WTC11 (cell line): ENCODE data around the genes CDH13, TAF1C and ADAD2.

- PRO-cap = no peak
These were observed 147.7 kb downstream of the CMIP start for GRCh38 chr16:81592271-81592688.

- PRO-cap = no peak
These were observed 157.2 kb downstream of the CMIP start for GRCh38 chr16:81601743-81602348.

DNA sequence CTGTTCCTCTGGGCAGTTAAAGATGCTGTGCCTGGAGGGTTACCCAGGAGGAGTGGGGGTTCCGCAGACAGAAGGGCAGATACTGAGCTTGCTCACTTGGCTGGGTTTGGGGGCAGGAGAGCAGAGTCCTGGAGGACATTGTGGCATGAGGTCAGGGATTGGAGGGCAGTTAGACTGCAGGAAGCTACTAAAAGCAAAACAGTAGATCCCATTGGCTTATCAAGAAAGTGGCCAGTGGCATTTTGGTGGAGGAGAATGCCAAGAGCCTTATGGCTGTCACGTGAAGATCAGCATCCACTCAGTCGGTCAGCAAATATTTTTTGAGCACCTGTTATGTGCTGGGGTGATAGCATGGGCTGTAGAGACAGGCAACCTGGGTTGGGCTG lies 101.4 kb upstream of the PLCG2 start:
- PRO-cap = no peak

DNA sequence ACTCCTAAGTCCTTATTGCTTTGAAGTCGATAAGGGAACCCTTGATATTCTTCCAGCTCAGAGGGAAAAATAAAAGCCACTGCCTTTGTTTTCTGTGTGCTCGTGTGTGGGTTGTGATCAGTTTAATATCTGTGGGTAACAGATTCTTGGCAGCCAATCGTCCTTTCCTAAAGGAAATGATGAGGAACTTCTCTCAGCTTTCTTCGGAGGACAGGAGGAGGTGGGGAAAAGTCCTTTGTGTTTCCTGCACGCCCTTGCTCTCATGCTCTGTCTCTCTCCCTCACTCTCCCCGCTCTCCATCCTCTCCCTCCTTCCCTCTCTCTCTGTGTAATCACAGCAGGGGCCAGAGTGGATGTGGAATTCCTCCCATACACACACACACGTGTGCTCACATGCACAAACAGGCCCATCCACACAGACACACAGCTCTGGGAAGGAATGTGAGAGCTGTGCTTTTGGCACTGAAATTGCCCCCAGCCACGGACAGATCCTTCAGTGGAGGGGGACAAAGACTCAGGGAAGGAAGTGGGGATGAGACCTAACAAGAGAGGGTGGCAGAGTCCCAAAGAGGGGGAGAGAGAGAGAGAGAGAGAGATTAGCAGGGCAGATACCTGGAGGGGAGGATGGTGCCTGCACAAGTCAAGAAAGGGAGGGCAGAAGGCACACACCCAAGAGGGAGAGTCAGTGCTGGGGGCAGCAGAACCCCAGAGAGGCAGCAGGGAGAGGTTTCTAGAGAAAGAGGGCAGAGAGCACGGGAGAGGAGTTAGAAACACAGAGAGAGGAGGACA lies 83.6 kb upstream of the PLCG2 start:
- PRO-cap = no peak

- PRO-cap = no peak
These were observed 5.0 kb downstream of the PLCG2 start for GRCh38 chr16:81783918-81784563.

- PRO-cap = no peak
These were observed 38.7 kb downstream of the PLCG2 start for GRCh38 chr16:81817851-81818197.

DNA sequence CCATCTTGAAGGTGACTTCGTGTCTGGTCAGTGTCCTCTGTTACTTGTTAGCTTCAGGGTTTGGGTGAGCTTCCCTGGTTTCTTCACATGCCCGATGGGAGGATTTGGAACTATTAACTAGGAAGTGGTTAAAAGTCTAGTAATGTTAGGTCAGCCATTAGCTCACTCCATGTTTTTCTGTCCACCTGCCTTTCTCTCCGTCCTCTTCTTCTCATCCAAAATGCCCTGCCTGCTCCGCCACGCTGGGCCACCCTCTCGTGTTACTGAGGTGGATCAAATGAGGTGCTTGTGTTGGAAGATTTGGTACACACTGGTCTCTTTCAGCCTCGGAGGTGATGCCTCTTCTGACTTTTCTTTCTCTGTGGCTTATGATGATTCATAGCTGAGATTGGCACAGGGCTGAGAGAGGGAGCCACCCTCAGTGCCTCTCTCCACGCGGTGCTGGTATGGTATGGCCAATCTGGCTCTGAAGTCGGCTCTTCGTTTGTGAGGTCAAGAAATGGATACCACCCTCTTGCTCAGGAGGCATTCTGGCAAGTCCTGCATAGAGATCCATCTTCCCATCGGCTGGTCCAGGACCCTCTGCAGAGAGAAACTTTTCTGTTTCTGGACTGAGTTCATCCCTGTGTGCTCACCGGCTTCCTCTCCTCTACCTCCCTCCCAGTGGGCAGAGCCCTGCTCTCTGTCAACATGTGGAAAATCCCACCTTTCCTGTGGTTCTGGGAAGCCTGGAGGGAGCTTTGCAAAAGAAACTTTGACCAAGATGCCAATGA lies 82.4 kb downstream of the PLCG2 start:
- PRO-cap = no peak

GRCh38 chr16:82481208-82481418 lies 145.7 kb upstream of the CDH13 start:
- PRO-cap = no peak

DNA sequence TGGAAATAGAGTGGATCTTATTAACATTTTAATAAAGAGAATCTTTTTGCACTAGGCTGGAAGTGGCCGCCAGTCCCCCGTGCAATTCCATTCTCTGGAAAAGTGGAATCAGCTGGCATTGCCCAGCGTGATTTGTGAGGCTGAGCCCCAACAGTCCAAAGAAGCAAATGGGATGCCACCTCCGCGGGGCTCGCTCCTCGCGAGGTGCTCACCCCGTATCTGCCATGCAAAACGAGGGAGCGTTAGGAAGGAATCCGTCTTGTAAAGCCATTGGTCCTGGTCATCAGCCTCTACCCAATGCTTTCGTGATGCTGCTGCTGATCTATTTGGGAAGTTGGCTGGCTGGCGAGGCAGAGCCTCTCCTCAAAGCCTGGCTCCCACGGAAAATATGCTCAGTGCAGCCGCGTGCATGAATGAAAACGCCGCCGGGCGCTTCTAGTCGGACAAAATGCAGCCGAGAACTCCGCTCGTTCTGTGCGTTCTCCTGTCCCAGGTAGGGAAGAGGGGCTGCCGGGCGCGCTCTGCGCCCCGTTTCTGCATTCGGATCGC lies at the start of gene CDH13:
Gene CDH13, plus strand, starts transcription at position 325 of the 549 bp plus-strand sequence.
- PRO-cap = unidirectional peak, plus-strand start at position 326 of the sequence

- PRO-cap = no peak
These were observed 2.1 kb downstream of the CDH13 start for GRCh38 chr16:82628712-82629349.

DNA sequence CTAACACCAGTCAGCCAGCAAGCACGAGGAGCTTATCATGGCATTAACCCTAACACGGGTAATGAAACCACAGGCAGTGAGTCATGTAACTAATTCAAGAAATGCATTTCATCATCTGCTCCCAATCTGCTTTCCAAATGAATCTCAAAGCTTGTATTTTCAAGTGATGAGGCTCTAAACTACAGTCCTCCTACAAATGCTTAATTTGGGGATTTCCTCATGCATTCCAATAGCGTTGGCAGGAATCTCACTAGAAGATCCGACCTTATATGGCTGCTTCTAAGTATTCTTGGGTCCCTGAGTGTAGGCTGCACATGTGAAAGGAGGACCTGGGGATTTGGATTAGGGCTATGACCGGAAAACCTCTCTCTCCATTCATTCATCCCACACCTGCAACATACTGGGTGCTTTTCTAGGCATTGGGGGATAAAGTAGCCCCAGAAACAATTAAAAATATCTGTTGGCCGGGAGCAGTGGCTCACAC lies 118.3 kb upstream of the HSBP1 start:
- PRO-cap = no peak

DNA sequence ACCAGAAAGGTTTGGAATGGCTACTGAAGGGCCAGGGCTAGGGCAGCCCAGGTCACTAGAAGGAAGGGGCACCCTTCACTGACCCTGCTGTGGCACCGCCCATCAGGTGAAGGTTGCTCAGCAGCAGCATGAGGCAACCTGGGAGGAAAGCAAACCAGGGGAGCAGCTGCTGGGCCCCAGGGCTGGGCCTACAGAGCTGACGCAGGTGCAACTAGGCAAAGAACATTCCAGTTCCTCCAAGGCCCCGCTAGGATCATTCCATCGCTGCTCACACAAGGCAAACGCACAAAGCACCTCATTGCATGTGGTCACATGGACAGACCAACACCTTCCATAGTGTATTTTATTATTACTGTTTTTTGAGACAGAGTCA lies 3.4 kb upstream of the HSBP1 start:
- PRO-cap = no peak

- PRO-cap = no peak
These were observed 13.4 kb downstream of the MLYCD start for GRCh38 chr16:83912422-83912654.

DNA sequence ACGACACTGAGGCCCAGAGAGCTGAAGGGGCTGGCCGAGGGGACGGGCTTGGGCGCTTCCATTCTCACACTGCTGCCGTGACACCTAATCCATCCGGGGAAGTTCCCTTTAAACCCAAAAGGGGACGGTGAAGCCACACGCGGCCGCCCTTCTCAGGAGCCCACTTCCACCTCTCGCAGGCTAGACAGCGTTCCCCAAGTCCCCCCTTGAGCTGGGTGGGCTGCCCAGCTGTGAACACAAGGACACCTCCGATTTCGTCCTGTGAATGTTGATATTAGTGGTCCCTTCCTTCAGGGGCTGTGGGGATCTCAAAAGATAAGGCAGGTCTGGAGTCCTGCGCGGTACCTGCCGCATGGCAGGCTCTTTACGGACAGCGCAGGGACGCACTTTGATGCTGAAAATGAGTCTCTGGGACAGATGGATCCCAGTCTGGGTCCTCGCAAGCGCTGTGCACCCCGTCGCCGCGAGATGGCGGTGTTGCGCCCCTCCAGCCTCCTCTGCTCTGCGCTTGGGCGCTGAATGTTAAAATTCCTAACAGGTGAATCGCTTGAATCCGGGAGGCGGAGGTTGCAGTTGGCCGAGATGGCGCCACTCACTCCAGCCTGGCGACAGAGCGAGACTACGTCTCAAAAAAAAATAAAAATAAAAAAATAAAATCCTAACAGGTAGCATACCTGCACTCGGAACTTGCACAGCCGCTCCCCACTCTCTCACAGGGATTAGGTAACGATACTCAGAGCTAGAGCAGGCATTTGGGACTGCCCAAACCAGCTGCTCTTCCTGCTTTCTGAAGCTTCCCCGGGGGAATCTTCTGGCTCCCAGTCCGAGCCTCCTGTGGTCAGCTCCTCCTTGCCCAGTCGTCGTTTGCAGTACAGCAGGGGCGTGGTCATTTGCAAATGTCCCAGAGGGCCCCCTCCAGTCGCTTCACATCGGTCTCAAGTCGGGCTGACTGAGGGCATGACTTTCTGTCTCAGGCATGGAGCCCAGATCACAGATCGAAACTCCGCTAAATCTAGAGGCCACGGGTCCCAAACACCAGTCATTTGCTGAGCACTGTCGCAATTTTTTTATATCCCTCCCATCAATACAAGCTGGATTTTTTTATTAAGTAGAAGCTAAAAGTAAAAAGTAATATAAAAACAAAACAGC lies 26.3 kb upstream of the OSGIN1 start:
- PRO-cap = unidirectional peak, plus-strand start at position 570 of the sequence; bidirectional peak, plus-strand start at position 927 of the sequence, minus-strand start at position 836 of the sequence

GRCh38 chr16:83938084-83938505 lies 14.9 kb upstream of the OSGIN1 start:
- PRO-cap = no peak

GRCh38 chr16:83993968-83994398 lies 25.9 kb downstream of the NECAB2 start:
- PRO-cap = no peak

DNA sequence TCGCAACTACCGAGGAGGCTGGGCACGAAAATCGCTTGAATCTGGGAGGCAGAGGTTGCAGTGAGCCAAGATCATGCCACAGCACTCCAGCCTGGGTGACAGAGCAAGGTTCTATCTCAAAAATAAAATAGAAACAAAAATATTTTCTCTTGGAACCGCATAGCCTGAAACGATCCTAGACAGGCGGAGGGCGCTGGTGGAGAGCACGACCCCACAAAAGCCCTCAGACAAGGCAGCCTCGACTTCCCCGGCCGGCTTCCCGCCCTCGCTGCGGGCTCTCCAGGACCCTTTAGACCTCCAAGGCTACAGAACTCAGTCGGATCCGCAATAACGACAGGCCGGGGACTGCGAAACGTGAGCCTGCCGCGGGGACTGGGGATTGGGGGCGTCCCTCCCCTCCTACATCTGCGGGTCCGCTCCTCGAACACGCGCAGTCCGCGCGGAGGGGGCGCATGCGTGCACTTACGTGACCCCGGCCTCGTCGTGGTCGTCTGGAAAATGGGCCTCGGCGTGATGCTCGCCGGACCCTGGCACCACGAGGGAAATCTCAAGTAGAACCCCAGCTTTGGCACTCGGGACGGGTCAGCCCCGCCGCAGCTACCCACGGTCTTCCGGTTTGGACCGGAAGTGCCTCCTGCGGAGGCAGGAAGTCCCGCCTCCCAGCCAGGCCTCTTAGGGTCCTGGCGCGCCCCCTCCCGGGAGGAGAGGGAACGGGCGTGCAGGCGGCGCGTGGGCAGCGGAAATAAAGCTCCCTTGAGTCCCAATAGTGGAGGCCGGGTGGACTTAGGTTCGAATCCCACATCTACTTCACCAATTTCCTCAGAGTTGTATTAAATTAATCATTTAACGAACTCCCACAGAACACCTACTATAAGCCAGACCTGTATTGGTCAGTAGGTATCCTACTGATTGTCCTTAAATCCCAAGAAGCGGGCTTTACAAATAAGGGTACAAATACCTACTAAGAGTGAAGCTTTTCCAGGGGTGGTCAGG lies at the start of gene TAF1C:
Gene TAF1C, minus strand, starts transcription at position 623 of the 993 bp plus-strand sequence.
- PRO-cap = bidirectional peak, plus-strand start at position 700 of the sequence, minus-strand start at position 603 of the sequence

GRCh38 chr16:84190721-84191693 lies at the start of gene ADAD2:
ADAD2 (plus strand) TSS chr16:84191157.
- PRO-cap = unidirectional peak, plus-strand start at chr16:84191157

DNA sequence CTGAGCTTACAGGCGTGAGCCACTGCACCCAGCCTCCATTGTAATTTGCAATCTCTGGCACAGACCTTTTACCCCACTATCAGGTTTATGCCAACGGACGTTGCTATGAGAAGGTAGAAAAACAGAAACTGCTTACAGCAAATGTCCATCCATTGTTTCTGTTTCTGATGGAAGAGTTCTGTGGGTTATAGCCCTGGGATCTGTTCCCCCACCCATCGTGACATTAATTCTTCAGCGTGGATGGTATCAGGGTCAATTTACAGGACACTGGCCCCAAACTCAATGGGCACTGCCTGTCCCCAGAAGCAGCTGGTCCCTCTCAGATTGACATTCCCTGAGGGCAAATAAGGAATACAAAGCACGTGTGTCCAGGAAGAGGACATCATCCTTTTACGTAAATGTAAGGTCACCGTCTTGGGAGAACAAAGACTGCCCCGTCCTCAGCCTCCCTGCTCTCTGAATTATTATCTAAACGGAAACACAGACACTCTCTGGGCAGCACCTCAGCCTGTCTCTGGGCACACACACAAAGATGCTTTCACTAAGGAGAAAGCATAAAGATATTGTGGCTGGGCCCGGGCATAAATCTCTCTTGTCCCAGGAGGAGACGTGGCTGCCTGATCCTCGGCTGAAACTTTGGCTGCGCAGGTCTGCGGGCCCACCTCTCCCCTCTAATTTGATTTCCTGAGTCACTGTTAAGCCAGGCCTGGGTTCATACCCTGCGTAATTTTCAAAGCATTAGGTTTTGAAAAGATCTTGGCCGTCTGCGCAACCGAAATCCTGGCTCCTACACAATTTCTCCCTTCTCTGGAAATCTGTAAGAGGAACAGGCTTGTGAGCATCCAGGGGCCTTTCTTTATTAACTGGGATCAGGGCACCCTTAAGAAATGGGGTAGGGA lies 5.1 kb downstream of the KCNG4 start:
- PRO-cap = no peak

DNA sequence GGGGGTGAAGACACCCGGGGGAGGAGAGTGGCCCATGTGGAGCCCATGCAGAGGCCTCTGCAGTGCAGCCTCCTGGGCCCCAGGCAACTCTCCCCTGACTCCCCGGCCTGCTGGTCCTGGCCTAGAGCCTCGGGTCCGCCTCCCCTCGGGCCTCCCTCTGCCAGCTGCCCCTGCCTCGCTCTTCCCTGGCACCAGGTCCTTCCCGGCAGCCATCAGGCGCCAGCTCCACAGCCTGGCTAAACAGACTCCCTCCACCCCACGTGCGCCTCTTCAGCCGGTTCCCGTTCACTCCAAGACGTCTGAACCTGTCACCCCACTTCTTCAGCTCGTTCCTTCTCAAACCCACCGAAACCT lies 538 bp upstream of the MEAK7 start:
- PRO-cap = no peak